ENCODE measurements around a stretch of chr16.

GRCh38 chr16:11555143-11555560, 28.1 kb upstream of the ENSG00000188897 start:
- PRO-cap: no peak

- PRO-cap: no peak
Measured at GRCh38 chr16:11561457-11561795, 25.3 kb downstream of the LITAF start.

GRCh38 chr16:11572123-11573019, 14.3 kb downstream of the LITAF start:
- PRO-cap: no peak

GRCh38 chr16:11582226-11582883, 4.4 kb downstream of the LITAF start:
- PRO-cap: no peak

DNA sequence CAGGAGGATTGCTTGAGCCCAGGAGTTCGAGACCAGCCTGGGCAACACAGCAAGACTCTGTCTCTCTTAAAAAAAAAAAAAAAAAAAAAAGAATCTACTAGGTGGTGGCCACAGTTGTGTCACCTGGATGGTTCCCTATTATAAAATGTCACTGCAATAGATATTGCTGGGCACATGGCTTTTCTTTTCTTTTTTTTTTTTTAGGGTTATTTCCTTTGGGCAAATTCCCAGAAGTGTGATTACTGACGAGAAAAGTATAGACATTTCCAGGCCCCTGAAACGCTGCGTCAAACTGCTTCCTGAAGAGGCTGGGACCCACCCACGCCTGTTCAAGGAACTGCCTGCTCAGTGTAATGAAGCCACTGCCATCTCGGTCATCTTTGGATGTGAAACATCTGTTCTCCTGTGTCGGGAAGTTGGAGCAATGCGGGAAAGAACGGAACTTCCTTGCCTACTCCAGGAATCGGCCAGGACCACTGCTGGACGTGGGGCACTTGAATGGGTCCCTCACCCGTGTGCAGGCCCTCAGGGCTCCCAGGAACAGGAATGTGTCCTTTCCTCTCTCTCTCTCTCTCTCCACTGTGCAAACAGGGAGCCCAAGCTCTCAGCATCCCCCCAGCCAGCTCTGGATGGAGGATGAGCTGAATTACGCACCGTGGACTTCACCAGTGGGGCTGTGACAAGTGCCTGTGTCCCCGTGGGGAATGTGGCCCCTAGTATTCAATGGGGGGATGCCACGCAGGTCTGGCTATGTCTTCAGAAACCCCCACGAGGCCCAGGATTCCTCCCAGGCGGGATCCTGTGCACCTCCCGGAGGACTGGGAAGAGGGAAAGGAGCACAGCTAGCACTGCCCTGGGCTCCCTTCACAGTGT, 18.1 kb upstream of the LITAF start:
- PRO-cap: no peak

GRCh38 chr16:11615540-11616330, 29.0 kb upstream of the LITAF start:
- PRO-cap: no peak

DNA sequence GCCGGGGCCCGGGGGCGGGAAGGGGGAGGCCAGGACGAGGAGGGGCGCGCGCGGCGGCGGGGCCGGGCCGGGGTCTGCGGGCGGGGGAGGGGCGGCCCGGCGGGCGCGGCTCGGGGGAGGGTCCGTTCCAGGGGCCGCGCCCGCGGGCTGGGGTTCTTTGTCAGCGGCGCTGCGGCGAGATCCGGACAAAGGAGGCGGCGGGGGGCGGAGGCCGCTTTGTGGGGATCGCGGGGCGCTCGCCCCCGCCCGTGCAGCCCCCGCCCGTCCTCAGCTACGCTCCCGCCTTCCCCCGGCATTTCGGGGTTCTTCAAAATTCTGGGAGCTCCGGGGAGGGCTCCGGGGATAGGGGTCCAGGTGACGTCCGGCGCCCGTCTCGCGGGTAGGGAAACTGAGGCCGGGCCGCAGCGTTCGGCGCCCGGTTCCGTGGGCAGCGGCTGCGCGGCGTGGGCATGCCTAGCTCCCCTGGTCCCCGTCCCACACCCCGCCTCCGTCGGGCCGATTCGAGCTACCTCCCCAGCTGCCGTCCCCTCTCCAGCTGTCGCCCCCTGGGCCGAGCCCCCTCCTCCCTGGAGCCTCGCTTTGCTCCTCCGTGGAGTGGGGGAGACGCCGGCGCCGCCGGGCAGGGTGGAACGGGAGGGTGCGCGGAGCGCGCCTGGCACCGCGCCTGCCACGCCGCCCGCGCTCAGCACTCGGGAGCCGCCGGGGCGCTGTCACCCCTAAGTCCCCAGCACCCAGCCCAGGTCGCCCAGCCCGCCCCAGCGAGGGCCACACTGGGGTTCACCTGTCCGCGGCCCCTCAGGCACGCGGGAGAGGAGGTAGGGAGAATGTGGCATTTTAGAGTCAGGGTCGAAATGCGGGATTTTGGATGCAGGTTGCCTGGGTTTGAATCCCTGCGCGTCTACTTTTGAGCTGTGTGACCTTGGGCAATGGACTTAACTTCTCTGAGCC, 604 bp downstream of the SNN start:
- PRO-cap: no peak

DNA sequence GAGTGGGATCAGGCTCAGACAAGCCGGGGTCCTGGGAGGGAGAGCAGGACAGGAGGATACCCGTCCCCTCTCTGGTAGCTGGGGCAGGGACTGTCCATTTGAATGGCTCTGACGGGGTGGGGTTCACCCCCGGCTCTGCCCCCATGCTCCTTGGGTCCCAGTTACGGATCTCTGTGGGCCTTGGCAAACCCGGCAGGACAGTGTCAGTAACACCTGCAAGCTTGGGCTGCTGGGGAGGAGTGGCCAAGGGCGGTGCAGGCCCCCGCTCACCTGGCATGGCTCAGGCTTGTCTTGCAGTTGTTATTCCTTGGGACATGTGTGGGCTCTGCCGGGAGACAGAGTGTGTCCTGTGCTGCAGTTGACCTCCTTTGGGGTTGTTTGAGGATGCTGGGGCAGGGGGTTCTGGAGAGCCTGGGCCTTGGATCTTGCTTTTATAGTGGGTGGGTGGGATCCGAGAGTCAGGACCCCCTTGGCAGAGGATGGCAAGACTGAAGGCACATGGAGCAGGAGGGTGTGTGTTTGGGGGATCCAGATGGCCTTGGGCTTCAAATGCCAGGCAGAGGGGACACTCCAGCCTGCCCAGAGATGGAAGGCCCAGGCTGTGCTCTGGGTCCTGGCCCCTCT, 2.7 kb downstream of the SNN start:
- PRO-cap: no peak

DNA sequence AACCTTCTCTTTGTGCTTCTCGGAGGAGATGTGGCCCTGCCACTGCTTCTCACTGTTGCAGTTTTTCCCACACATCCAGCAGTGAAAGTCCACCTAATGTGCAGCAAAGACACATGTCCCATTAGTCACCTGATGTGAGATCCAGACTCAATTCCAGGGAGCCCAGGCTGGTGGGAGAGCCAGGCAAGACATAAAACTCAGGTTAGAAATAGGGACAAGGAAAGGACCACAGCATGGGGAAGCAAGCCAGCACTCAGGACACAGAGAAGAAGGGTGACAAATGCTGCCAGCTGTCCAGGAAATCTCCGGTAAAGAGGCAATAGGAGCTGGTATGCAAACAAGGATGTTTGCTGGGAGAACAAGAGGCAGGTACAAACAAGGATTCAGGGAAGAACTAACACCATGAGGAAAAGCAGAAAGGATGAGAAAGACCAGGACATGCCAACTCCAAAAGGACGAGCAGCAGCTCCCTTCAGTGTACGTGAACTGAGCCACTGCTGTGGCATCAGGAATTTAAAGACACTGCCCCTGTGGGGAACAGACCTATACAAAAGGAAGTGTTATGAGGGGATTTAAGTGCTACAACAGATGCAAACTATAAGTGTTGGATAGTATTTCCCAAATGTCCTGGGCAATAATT, 10.2 kb upstream of the TXNDC11 start:
- PRO-cap: no peak

- PRO-cap: no peak
Measured at GRCh38 chr16:11761654-11762410, 19.2 kb upstream of the TXNDC11 start.

DNA sequence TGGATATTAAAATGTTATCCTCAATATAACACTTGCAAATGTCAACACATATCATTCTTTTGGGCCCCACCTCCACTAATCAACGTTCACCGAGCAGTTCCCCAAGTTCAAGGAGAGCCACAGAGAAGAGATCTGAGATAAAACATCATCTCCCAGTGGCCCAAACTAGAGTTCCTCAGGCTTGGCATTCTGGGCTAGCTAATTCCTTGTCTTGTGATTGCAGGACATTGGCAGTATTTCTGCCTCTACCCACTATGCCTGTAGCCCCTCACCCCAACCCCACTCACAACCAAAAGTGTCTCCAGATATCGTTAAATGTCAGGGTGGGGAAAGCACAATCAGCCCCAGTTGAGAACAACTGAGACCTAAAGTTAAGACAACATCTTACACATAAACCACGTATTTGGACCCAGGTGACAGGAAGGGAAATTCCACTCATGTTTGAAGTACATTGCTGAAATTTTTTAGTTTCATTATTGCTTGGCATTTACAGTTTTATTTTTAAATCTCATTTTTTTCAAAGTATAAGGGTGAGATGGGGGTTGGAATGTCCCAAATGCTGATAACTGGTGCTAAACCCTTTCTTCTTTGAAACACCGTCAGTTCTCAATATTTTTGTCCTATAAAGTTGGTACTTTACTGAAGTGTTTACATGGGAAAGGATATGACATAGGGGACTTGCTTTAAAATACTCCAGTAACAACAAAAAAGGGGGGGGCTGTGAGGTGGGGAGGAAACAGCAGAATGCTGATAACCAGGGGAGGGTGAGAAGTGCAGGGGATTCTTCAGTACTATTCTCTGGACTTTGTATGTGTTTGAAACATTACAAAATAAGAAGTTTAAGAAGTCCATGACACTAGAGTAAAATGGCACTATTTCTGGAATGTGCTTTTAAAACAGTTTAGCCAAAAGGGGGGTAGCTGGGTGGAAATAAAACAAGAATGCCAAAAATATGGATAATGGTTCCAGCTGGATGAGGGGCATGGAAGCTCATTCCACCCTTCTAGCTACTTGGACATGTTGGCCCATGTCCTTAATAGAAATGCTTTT, 13.5 kb downstream of the ZC3H7A start:
- PRO-cap: no peak

GRCh38 chr16:11890779-11891300, 24.9 kb downstream of the GSPT1 start:
- PRO-cap: no peak

DNA sequence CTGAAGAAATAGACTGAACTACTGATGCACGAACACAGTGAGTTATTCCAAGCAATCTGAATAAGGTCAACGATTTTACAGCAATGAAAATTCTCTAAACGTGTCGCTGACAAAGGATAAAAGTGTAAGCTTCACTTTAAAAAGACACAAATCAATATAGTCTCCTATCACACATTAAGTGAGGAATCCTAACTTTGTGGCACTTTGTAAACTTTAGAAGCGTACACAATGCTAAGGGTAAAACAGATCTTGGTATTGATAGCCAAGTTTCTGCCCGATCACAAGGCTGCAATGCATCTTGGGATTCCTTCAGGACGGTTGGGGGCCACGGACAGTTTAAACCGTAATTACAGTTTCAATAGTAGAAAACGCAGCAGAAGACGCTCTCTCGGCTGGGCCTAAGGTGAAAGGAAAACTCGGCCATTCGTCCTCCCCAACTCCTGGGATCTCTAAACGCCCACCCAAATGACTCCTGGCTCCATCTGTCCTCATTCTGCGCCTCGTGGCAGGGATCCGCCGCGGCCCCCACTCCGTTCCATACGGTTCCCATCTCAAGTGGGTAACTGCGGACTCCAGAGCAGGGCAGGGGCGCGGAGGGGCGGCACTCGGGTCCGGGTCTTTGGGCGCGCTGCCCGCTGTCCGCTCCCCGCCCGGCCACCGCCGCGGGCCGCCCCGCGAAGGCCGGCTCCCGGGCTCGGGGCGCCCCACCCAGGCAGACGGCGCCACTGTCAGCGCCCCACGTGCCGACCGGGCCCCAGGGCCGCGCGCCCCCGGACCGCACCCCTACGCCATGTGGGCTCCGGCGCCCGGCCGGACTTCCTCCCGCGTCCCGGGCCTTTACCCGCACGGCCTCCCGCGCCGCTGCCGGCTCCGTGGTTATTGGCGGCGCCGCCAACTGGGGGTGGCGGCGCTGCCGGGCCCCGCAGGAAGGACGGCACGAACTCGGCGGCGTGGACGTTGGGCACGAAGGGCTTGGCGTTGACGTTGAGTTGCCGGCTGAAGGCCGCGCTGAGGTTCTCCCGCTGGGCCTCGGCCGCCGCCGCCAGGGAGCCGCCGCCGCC, 898 bp downstream of the GSPT1 start:
- PRO-cap: bidirectional peak, plus-strand start at position 780 of the sequence, minus-strand start at position 680 of the sequence

DNA sequence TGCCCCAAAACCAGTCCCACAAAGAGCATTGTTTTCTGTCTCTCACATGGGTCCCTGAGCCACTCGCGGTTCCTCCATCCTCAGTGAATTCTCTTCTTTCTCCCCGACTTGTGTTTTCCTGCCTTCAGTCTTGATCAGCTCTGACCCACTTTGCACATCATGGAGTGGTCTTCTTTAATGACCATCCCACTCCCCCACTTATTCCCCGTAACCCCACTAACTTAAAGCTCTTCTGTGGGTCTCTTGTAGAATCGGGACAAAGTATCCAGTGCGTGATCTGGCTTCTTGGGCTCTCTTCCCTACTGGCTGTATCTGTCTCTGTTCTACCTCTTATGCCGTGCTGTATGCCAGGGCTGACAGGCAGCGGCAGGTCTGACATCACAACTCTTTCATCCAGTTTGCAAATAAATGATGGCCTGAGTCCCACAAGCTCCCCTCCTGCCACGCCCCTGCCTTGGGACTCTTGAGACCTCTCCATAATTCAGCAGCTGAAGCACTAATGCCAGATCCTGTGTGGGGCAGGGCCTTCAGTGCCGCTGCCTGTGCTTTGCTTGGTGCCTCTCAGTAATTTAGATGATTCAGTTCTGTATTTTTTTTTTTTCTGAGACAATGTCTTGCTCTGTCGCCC, 54.1 kb downstream of the SNX29 start:
- PRO-cap: no peak

GRCh38 chr16:12036967-12037442, 60.5 kb downstream of the SNX29 start:
- PRO-cap: no peak

DNA sequence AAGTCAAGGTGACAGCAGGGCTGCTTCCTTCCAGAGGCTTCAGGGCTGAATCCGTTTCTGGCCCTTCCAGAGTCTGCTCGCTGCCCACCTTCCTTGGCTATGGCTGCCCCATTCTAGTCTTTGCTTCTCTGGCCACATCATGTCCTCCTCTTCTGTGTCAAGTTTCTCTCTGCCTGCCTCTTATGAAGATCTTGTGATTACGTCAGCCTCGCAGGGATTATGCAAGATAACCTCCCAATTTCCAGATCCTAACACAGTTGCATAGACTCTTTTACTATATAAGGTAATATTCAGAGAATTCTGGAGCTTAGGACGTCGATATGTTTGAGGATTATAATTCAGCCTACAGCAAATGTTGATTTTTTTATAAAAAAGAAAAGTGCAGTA, 65.0 kb downstream of the SNX29 start:
- PRO-cap: no peak

DNA sequence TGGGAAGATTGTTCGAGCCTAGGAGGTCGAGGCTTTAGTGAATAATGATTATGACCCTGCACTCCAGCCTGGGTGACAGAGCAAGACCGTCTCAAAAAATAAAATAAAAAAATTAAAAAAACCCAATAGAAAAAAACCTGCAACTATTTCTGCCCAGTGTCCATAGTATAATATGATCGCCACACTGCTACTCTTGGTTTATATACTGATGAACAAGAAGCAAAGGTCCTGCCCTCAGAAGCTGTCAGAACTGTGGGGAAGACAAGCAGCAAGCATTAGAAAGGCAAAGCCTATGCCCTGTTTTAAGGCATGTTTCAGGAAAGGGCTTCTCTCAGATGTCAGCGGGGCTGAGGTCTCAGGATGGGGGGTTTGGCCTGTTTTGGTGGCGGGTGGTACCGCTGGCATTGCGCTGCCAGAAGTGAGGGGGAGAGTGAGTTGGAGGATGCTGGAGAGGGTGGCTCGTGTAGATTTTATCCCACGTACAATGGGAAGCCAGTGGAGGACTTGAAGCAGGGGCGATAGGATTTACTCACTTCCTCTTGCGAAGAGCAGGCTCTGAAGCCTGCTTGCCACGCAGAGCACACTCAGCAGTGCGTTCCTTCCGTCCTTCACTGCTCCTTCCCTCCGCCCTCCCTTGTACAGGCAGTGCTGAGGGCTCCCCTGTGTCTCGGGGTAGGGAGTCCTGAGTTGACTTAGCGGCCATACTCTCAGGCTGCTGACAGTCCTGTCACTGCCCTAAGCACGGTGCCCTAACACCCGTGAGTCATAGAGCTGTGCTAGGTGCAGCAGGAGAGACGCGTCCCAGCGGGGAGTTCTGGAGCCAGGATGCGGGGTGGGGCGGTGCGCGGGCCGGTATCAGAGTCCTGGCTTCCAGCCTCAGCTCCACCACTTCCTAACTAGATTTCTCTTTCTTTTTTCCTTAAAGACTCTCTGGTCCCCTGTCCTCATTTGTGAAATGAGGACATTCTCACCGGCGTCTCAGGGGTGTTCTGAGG, 113.0 kb downstream of the SNX29 start:
- PRO-cap: no peak

DNA sequence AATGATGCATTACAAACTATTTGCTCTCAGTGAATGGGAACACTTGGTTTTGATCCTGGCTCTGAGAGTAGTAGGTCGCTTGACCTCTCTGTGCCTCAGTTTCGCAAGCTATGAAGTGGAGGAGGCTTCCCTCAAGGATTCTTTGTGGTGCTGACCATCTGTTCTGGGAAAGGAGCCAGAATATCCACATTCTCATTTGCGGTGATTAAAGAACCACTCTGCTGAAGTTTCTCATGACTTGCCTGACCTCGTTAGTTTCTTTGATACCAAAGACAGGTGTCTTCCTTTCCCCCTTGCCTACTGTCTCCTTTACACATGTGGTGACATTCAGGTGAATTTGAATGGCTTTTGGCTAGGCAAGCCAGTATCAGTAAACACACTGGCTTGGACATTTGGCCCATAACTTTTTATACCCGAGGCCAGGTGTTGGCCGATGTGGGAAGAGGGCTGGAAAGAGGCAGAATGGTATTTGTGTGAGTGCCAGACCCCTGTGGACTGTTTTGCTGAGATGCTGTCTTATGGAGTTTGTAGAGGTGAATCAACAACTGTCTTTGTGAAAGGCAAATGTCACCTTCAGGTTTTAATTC, 116.1 kb downstream of the SNX29 start:
- PRO-cap: no peak

DNA sequence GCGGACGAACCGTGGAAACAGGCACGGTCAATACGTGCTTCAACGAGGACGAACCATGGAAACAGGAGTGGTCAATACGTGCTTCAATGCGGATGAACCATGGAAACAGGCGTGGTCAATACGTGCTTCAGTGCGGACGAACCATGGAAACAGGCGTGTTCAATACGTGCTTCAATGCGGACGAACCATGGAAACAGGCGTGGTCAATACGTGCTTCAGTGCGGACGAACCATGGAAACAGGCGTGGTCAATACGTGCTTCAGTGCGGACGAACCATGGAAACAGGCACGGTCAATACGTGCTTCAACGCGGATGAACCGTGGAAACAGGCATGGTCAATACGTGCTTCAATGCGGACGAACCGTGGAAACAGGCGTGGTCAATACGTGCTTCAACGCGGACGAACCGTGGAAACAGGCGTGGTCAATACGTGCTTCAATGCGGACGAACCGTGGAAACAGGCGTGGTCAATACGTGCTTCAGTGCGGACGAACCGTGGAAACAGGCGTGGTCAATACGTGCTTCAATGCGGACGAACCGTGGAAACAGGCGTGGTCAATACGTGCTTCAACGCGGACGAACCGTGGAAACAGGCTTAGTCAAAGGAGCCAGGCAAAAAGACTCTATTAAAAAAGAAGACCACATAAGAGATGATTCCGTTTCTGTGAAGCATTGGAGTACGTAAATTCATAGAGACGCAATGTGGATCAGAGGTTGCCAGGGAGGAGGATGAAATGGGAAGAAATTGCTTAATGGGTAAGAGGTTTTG, 140.5 kb downstream of the SNX29 start:
- PRO-cap: no peak

DNA sequence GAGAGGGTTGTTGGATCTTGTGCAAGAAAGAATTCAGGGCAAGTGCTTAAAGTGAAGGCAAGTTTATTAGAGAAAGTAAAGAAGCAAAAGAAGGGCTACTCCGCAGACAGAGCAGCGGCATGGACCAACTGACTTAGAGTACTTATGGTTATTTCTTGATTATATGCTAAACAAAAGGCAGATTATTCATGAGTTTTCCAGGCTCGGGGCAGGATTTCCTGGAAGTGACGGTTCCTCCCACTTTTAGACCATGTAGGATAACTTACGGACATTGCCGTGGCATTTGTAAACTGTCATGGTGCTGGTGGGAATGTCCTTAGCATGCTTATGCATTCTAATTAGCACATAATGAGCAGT, 164.8 kb downstream of the SNX29 start:
- PRO-cap: no peak

All from right cardiac atrium (tissue), 1 donor.